Metastatic Lung Carcinoma in the Adrenal Gland (tissue), 1 donor: ENCODE measurements around a stretch of chr2.

GRCh38 chr2:45179959-45180563 is 170.8 kb upstream of the SIX2 start:
- PRO-cap = no peak

GRCh38 chr2:45330748-45330990 is 280.4 kb downstream of the SRBD1 start:
- PRO-cap = no peak

DNA sequence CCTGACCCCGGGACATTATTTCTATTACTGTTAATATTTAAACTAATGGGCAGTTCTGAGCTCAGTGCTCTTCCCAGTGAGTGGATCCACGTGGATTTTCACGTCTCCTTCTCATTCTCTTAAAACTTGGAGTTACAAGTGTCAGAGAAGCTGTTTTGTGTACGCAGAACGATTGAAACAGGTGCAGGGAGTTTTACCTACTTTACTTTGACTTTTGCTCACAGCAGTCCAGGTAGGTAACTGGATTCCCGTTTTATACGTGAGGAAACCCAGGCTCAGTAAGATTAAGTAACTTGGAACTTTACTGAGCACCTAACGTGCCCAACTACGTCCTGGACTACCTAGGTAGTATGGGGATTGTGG is 127.3 kb downstream of the PRKCE start:
- PRO-cap = unidirectional peak, plus-strand start at position 67 of the sequence

DNA sequence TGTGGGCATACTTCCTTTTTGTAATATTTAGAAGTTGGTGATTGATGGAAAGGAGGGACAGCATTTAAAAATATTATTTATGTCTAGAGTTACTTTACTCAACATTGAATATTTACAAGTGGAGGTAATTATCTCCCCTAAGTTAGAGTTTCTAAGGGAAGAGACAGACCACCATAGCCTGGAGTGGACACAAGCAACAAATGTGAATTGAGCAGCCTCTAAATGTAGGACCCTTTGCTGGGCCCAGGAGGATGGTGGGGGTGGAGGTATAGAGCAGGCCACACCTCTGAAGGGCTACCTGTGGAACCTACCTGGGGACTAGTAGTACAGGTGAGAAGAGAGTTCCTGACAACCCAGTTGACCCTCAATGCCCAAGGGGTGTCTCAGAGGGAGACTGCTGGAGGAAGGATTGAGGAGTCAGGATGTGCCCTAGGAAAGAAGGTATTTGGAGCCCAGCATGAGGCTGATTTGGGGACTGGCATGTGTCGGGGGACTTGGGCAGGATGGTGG is 169.7 kb downstream of the PRKCE start:
- PRO-cap = no peak

DNA sequence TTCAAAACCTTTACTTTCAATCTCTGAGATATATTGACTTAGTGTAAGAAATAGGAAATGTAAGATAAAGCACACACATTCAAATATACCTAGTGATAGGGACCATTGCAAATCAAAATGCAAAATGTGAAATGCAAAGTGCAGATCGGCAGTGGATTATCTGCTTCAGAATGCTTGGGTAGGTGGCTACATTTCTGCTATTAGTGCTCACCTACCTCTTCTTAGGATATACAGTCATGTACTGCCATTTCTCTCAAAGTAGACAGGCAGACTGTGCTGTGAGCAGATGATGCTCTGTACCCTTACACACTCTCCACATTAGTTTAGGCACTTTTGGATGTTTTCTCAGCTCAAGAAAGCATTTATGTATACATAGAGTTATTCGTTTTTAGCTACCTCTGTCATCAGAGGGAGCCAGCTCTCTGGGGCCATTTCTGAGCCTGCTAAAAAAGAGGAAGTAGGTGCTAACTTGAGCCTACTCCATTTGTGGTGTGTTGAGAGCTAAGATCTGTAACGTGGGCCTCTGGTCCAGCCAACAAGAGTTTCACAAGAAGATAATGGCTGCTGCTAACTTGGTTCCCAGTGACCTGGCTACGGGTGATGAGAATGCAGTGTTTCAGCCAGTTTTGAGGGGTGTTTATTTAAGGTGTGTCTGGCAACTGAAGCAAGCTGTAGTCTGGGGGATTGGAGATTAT is 182.3 kb downstream of the PRKCE start:
- PRO-cap = no peak

- PRO-cap = no peak
These were observed 284.7 kb downstream of the PRKCE start for GRCh38 chr2:45936020-45936790.

DNA sequence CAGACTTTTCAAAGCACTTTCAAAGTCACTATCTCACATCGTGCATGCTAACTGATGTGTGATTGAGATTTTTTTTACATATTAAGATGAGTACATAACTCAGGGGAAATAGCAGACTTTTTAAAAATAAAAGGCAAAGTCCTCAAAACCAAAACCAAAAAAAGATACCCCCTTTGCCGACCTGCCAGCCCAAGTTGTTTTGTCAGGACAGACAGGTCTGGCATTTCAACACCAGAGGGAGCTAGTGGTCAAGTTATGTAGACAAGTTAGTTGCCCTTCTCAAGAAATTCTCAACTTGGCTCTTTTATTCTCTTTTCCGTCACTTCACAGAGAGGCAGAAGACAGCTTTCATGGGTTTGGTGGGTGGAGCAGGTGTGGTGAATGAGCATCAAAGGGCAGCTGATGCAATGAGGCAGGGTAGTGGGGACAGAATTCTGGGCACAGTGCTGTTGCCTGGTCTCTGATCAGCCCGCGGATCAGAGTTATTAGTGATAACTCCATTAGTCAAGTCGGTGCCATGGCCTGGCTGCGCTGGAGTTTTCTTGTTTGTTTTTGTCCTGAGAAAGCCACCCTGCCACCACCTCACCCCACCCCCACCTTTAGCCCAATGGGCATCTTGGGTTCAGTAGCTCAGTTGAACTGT is 303.7 kb upstream of the EPAS1 start:
- PRO-cap = no peak

DNA sequence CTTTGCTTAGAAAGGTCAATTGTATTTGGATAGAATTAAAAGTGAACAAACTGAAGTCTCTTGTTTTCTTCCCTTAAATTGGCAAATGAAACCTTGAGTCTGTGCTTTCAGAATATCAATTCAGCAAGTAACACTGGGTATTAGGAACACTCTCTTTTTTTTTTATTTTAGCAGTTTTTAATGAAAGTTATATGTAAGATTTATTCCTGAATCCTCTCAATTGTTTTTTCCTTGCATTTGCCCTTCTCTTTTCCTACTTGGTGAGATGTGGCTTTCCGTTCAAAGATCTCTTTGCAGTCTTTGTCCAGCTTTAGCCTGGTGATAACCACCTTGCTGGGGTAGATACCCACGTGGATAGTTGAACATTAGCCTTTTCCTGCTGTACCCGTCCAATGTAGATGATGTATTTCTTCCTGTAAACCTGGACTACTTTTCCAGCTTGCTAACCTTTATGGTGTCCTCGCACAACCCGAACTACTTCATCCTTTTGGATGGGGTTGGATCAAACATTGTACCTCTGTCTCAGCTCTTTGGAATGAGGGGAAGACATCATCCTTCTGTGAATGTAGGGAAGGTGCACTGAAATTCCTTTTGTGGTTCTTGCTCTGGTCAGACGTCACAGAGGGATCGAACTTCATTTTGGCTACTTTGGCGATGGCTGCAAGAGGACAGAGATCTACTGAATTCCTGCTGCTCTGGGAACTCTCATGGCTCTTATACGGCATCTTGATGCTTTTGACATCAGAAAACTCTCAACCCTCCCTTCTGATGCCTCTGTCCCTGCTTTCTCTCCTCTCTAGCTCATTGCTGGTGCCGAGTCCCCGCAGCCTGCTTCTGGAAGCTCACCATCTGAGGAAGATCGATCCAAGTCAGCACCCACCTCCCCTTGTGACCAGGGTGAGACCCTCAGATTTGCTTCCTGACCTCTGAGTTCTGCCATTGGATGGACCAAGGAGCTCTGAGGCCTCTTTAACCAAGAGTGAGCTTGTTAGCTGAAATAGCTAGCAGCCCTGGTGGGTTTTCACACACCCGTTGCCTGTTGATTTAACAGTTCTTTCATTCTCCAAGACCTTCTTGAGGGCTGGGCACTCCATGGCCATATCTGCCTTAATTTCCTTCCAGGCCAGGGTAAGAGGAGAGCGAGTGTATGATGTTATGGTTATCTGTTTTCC is 293.1 kb upstream of the EPAS1 start:
- PRO-cap = no peak

GRCh38 chr2:46049840-46050571 is 247.2 kb upstream of the EPAS1 start:
- PRO-cap = no peak

- PRO-cap = no peak
These were observed 8.5 kb downstream of the EPAS1 start for GRCh38 chr2:46305732-46306133.

DNA sequence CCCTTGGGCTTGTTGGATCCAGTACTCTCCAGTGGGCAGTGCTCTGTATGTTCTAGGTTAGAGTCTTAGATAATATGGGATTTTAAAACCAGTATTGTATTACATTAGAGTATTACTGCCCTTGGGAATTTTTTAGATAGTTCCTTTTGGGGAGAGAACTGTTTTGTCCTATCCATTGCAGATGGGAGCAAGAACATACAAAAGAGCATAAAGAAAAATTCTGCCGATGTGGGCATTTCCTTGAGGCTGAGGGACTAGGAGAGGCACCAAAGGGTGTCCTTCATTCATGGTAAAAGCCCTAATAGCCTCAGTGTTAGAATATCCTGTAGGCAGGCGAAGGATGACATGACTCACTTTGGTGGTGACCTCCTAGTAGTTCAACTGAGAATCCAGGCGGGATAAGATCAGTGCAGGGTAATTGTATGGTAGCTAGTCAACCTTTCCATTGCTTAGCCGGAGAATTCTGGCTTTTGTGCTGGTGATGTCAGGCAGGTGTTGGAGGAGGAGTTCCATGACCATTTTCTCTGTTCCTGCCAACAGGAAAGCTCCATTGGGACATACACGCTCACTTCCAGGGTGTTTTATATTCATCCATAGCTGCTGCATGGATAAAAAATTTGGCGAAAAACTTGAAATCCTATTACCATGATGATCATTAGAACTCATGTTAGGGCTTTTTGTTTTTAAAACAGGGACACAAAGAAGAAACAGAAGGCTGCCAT is 28.1 kb downstream of the EPAS1 start:
- PRO-cap = no peak

DNA sequence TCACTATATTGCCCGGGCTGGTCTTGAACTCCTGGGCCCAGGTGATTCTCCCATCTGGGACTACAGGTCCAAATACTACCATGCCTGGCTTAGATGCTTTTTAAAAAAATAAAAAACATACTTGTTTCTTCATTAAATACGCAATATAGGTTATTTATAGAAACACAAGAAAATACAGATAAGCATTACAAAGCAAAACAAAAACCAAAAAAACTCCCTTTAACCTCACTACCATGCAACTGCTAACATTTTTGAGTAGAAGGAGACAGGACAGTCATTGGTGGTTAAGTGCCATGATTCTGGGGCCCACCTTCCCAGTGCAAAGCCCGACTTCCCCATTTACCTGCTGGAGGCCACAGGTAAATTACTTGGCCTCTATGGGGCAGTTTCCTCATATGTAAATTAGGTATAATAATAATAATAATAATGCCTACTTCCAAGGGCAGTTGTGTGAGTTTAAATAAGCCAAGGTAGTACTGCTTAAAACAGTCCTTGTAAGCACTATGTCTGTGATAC is 48.0 kb downstream of the EPAS1 start:
- PRO-cap = no peak

DNA sequence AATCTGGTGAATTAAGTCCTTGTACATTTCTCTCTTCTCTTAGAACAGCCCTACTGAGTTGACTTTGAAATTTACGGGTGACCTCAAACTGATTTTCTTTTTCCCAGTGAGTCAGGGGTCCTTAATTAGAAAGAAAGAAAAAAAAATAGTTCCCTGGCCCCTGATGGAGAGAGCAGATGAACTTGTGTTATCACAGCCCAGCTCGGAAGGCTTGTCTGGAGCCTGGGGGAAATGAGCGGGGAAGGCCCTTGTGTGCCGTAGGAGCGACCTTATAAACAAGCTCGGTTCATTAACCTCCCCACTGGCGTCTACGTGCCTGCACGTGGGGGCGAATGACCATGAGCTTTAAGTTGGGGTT is 69.4 kb downstream of the EPAS1 start:
- PRO-cap = no peak

GRCh38 chr2:46416763-46417263 is 119.6 kb downstream of the EPAS1 start:
- PRO-cap = no peak

GRCh38 chr2:46521145-46521597 is 21.1 kb upstream of the RHOQ start:
- PRO-cap = no peak

GRCh38 chr2:46547409-46547679 is 5.0 kb upstream of the ATP6V1E2 start:
- PRO-cap = no peak

DNA sequence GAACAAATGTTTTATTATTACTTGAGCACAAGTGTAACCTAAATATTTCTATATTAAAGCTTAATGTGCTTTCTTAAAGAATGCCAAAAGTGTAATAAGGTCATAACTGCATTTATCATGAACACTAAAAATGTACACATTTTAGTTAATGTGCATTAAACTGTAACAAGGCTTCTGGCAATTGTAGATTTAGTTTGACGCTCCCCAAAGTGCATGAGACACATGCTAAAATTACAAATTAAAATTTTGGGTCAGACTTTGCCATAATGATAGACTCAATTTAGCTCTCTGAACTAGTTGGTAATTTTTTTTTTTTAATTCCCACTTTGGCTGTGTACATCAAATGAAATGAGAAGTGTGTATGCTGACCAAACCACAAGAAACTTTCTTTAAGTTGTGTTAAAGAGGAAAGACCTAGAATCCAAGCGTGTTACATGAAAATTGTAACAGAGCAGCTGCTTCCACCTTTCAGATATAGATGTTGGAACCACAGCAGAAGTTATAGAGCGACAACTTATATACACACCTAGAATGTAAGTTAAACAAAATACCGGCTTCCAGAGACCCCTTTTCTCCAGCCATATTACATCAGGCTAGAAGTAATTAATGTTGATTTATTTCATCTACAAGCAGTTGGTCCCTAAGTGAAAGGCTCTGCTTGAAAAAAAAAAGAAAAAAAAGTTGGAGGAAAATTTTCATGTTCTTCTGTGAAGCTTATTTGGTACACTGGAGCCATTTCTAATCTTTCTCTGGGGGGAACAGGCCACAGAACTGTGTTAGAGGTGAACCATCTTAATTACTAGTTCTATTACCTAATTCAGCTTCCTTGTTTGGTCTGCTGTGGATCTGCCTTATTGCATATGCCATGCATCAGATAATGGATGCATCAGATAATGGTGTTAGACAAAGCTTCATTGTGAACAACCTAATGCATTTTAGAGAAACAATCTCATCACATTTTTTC is 34.9 kb downstream of the PIGF start:
- PRO-cap = no peak

DNA sequence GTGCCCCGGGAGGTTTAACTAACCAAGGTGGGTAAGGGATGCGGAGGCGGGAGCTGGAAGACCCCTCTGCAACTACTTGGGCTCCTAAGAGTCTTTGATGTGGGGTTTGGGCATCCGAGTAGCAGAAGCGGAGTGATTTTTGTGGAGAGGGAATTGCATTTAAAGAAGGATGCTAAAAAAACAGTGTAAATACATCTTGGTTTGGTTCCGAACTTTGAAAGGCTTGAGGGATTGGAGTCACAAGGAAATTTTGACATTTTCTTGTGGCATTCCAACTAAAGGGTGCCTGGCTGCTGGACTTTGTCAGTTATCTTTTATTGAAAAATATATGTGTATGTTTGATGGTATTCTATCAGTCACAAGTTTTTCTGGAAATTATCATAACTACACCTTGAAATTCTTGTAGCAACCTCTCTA is 902 bp downstream of the SOCS5 start:
- PRO-cap = no peak

DNA sequence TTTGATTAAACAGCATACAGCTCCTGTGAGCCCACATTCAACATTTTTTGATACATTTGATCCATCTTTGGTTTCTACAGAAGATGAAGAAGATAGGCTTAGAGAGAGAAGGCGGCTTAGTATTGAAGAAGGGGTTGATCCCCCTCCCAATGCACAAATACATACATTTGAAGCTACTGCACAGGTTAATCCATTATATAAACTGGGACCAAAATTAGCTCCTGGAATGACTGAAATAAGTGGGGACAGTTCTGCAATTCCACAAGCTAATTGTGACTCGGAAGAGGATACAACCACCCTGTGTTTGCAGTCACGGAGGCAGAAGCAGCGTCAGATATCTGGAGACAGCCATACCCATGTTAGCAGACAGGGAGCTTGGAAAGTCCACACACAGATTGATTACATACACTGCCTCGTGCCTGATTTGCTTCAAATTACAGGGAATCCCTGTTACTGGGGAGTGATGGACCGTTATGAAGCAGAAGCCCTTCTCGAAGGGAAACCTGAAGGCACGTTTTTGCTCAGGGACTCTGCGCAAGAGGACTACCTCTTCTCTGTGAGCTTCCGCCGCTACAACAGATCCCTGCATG is 60.2 kb downstream of the SOCS5 start:
- PRO-cap = no peak

- PRO-cap = no peak
These were observed 94.6 kb downstream of the SOCS5 start for GRCh38 chr2:46793596-46794101.